Lung (tissue), 4 donors: ENCODE measurements around a stretch of chr7.

GRCh38 chr7:33932742-33933174, 27.4 kb downstream of the BMPER start:
- PRO-cap, result no peak
- RAMPAGE, long total RNA, result no peak
- RRBS, result 2% methylated on average over 3 of the region's 13 CpGs

DNA sequence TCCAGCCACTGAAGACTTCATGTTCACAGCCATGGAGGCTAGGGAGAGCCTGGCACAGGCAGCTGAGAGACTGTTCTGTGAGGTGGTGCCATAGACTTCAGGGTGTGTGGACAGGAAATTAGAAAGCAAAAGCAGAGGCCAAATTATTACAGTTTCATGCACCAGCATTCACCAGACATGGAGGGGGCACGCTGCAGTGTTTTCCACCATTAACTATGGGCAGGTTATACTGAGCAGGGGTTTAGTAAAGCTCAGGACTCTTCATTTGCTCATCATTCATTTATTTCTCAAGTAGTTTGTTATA, 191.8 kb downstream of the BMPER start:
- PRO-cap, result no peak
- RAMPAGE, long total RNA, result no peak
- RRBS, result no CpG with 5 or more reads among the region's 1 CpG

DNA sequence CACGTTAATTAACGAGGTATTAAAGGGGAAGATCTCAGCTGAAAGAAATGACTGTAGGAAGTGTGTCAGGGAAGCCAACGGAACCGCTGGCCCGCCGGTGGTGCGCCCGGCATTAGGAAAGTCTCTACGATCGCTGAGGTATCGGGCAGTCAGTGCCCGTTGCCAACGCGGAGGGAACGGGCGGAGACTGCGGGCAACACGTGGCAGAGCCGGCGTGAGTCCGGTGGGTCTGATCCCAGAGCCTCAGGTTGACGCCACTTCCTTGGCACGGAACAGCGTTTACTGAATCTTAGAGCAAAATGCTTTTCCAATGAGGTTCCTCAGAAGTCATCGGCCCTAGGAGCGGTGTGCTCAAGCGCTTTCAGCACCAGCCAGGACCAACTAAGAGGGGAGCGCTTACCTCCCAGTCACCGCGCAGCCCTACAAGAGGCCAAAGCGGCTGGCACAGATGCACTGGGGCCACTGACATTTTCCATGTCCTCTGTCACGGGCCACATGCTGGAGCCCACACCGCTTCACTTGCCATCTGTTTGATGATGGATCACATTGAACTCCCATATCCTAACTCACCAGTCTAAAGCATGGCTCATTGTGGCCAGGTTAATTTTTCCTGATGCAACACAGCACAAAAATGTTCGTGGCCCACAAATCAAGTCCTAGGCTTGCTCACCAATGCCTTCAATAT, 67.0 kb downstream of the TBX20 start:
- PRO-cap, result no peak
- RAMPAGE, long total RNA, result no peak
- RRBS, result 2% methylated on average over 3 of the region's 34 CpGs

DNA sequence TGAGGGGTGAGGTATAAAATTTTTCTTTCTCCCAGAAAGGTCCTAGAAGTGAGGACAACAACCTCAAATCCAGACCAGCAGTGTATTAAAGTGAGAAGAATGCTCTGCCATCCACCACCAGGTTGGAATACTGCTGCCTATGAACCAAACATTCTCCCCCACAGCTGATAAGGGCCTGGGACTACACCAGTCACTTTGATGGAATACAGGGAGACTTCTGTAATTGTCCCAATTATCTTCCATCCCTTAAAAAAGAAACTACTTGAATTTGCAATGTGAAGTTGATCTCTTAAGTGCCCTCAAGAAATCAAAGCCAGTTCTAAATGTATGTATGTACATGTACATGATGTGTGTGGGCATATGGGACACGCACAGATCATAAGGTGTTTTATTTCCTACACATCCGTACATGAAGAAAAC, 2.9 kb downstream of the TBX20 start:
- PRO-cap, result no peak
- RAMPAGE, long total RNA, result no peak
- RRBS, result no CpG with 5 or more reads among the region's 2 CpGs

DNA sequence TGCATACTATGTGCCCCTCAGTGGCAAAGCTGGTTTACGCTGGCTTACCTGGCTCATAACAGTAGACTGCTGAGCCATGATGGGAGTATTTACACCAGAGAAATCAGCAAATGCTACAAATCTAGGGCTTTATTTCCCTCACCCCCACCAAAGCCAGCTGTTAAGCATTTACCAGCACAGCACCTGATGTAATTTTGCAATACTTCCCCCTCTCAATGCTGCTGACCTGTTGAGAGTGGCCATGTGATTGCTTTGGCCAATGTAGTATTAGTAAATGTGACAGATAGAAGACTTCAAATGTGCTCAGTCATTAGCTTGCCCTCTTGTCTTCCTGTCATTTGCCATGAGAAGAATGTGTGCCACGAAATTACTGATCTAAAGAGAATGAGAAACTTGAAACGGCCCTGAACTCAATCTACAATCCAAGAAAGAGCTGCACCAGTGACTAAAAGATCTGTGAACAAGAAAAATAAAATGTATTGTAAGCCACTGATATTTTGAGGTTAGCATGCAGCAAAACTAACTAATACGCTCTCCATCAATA, 46.5 kb downstream of the HERPUD2 start:
- PRO-cap, result no peak
- RAMPAGE, long total RNA, result no peak
- RRBS, result no CpG with 5 or more reads among the region's 4 CpGs

DNA sequence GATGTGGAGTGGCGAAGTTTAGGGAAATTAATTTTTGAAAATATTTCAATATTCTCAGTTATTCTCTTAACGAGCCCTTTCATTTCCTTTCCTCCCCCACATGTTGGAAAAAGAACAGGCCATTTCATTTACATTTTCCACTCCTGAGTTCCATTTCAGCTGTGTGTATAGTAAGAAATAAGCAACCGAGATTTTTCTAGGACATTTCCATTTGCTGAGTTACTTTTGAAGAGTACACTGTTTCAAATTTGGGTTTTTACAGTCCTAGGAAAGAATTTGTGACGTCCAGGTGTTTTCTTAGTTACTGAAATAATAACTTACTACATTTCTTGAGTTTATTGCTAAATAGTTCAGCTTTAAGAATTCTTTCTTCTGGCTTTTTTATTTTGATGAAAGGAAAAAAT, 1.2 kb downstream of the SEPTIN7 start:
- PRO-cap, result no peak
- RAMPAGE, long total RNA, result no peak
- RRBS, result no CpG with 5 or more reads among the region's 4 CpGs

DNA sequence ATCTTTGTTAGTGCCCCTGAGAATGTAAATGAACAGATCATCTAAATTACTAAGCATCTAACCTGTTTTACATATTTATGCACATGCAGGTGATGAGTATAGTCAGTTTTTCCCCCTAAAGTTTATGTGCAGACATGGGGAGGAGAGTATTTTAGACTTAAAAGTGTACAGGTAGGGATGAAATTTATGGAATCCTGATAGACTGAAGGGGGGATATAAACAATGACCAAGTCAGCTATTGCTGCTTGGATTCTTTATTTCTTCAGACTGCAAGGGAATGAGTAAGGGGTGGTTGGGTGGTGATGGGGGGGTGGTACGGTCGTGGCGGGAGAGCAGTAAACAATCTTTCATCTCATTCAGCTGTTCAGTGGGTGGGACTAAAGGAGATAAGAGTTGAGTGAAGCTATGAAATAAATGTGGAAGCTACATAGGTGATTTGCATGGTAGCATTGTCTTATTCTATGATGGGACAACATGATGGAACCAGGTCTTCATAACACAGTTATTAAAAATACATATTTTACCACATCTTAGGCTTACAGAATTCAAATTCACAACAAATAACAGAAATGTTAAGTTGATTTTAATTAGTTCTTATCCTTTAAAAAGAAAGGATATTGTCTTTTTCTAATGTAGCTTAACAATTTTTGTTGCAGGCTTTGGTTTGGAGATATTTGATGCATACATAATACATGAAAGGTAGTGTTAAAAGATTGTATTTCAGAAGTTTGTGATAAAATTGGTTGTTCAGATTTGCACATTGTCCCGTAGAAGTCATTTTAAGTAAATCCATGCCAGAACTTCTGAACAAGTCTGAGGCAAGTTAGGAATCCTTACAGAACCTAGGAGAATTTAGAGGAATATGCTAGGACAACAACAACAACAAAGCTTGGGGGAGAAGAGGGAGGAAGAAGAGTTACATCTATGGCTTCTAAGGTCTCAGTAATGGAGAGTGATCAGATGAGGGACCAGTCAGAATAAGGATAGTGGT, 1.9 kb downstream of the SEPTIN7 start:
- PRO-cap, result no peak
- RAMPAGE, long total RNA, result no peak
- RRBS, result no CpG with 5 or more reads among the region's 4 CpGs

DNA sequence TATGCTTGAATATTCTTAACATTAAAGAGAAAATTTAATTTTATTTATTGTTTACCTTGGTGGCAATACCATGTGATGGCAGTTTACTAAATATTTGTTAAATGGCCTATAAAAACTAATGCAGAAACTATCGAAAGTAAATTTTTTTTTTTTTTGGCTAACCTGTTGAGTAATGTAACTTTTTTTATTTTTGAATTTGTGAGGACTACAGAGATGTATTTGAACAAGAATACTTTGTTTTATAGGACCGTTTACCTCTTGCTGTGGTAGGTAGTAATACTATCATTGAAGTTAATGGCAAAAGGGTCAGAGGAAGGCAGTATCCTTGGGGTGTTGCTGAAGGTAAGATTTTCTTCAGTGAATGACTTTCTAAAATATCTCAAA, 82.8 kb downstream of the SEPTIN7 start:
- PRO-cap, result no peak
- RAMPAGE, long total RNA, result no peak
- RRBS, result no CpG with 5 or more reads among the region's 2 CpGs

DNA sequence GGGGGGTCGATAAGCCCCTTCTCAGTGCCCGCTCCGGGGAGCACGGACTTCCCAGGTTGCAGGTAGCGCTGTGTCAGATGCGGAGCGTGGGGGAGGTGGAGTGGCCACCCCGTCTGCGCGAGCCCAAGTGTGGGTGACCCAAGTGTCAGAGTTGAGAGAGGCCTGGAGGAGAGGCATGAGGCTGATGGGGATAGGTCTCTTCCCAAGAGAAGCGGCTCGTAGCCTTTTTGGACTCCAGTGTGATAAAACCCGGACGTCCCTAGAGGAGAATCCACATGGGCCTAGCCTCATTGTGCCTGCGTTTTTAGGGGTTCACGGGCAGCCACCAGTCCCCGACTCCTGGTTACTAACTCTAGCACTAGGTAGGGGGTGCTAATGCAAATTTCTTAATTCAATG, 650 bp downstream of the EEPD1 start:
- PRO-cap, result no peak
- RAMPAGE, long total RNA, result no peak
- RRBS, result 3% methylated on average over 3 of the region's 17 CpGs

GRCh38 chr7:36301879-36302645, 65.0 kb downstream of the MATCAP2 start:
- PRO-cap, result no peak
- RAMPAGE, long total RNA, result no peak
- RRBS, result no CpG with 5 or more reads among the region's 14 CpGs

- PRO-cap, result no peak
- RAMPAGE, long total RNA, result no peak
- RRBS, result no CpG with 5 or more reads among the region's 1 CpG
These were observed 1.0 kb downstream of the ANLN start for GRCh38 chr7:36390802-36391001.

DNA sequence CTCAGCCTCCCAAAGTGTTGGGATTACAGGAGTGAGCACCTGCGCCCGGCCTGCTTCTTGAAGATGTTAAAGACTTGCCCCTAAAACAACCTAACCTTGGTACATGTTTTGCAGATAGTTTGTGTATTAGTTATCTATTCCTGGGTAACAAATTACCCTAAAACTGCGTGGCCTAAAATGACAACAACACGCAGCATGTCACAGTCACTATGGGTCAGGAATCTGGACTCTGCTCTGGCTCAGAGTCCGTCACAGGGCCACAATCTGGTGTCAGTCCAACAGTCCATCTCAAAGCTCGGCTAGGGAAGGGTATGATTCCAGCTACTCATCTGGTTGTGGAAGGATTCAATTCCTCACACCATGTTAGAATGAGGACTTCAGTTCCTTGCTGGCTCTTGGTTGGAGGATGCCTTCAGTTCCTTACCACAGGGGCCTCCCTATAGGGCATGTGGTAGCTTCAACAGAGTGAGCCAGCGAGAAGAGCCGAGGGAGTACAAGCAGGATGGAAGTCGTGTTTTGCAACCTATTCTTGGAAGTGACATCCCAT, 71.2 kb downstream of the ANLN start:
- PRO-cap, result no peak
- RAMPAGE, long total RNA, result no peak
- RRBS, result no CpG with 5 or more reads among the region's 9 CpGs

DNA sequence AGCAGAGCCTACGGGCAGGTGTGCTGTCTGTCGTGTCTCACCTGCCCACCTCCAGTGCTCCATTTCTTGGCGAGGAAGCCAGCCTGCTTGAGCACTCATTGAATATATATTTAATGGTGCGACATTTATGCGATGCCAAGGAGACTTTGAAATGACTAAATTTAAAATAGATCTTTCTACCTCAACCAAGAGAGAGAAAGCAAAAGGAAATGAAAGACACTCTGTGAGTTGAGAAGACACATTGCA, 53.5 kb upstream of the AOAH start:
- PRO-cap, result no peak
- RAMPAGE, long total RNA, result no peak
- RRBS, result no CpG with 5 or more reads among the region's 5 CpGs

- PRO-cap, result no peak
- RAMPAGE, long total RNA, result no peak
- RRBS, result no CpG with 5 or more reads among the region's 7 CpGs
These were observed 60.7 kb upstream of the AOAH start for GRCh38 chr7:36784789-36785665.

GRCh38 chr7:37201485-37202057, 247.1 kb downstream of the ELMO1 start:
- PRO-cap, result no peak
- RAMPAGE, long total RNA, result no peak
- RRBS, result 0% methylated on average over 1 of the region's 5 CpGs

DNA sequence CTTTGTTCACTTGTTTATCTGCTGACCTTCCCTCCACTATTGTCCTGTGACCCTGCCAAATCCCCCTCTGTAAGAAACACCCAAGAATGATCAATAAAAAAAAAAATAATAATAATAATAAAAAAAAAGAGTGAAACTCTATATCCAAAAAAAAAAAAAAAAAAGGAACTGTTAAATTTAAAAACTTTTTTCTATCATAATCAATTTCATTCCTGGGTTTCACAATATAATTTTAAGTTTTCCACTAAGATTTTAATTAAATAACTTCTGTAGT, 155.1 kb downstream of the ELMO1 start:
- PRO-cap, result no peak
- RAMPAGE, long total RNA, result no peak

GRCh38 chr7:37310251-37310888, 138.3 kb downstream of the ELMO1 start:
- PRO-cap, result no peak
- RAMPAGE, long total RNA, result no peak
- RRBS, result no CpG with 5 or more reads among the region's 3 CpGs

DNA sequence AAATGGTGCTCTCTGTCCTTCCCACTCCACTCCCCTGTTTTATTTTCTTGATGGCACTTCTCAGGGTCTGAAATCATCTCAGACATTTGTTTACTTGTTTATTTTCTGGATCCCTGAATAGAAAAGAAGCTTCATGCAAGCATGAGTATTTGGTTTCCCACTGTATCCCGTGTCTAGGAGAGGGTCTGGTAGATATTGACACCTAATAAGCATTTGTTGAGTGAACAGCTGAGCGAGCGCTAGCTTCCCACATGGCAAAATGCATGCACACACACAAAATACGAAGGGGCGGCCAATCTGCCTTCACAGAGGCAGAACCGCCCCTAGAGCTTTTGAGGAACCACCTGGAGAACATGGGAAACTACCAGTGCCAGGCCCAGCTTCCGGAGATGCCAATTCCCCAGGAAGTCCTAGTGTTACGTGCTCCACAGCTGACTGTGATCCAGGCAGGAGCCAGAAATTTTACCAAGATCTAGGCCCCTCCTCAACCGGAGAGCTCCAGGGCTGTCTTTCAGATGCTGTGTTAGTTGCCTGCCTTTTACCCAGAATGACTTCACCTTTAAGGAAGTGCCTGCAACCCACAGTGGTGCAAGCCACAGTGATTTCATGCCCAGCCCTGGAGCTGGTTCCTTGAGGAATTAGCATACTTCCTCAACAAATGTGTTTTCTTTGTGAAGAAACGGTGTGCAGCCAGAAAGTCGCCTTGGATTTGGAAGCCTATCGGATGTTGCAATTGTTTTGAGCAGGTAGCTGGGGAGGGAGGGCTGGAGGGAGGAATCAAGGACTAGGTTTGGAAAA, 63.0 kb downstream of the ELMO1 start:
- PRO-cap, result no peak
- RAMPAGE, long total RNA, result no peak
- RRBS, result 38% methylated on average over 2 of the region's 12 CpGs

GRCh38 chr7:37391932-37392153, 56.8 kb downstream of the ELMO1 start:
- PRO-cap, result no peak
- RAMPAGE, long total RNA, result no peak
- RRBS, result no CpG with 5 or more reads among the region's 3 CpGs

- PRO-cap, result no peak
- RAMPAGE, long total RNA, result no peak
- RRBS, result no CpG with 5 or more reads among the region's 14 CpGs
These were observed 31.6 kb downstream of the ELMO1 start for GRCh38 chr7:37416913-37417546.